HTR-8/SVneo (cell line): ENCODE data around the genes CTBS, SYDE2 and CLCA2.

GRCh38 chr1:84078376-84079084 lies 65.5 kb upstream of the PRKACB start:
- RRBS, result 1% methylated on average over 15 of the region's 37 CpGs

- RRBS, result no CpG with 5 or more reads among the region's 3 CpGs
Measured at GRCh38 chr1:84105838-84106650, 38.0 kb upstream of the PRKACB start.

DNA sequence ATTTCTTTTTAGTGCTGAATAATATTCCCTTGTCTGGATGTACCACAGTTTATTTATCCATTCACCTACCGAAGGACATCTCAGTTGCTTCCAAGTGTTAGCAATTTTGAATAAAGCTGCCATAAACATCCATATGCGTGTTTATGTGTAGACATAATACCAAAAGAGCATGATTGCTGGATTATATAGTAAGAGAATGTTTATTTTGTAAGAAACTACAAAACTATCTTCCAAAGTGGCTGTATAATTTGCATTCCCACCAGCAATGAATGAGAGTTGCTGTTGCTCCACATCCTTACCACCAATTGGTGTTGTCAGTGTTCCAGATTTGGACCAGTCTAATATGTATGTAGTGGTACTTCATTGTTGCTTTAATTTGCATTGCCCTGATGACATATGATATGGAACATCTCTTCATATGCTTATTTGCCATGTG lies 28.2 kb upstream of the SAMD13 start:
- RRBS, result no CpG with 5 or more reads among the region's 2 CpGs

DNA sequence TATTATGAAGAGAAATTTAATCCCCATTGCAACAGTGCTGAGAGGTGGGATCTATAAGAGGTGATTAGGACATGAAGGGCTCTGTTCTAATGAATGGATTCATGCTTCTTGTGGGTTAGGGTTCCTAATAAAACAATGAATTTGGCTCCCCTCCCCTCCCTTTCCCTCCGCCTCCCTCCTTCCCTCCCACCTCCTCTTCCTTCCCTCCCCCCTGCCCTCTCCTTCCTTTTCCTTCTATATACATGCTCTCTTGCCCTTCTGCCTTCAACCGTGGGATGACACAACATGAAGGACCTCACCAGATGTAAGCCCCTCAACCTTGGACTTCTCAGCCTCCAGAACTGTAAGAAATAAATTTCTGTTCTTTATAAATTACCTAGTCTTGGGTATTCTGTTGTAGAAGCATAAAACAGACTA lies 26.8 kb upstream of the SAMD13 start:
- RRBS, result no CpG with 5 or more reads among the region's 2 CpGs

DNA sequence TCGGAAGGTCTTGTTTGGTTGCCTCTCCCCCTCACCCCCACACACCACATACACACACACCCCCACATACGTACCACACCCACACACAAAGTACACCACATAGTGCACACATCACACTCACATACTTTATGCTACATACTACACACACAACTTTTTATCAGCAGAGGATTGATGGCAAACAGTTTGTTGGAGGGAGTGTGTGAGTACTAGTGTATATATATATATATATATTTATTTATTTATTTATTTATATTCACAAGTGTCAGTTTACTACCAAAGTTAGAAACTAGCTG lies 2.1 kb upstream of the SAMD13 start:
- RRBS, result no CpG with 5 or more reads among the region's 2 CpGs

GRCh38 chr1:84437218-84437826 lies 39.0 kb downstream of the DNASE2B start:
- RRBS, result no CpG with 5 or more reads among the region's 4 CpGs

DNA sequence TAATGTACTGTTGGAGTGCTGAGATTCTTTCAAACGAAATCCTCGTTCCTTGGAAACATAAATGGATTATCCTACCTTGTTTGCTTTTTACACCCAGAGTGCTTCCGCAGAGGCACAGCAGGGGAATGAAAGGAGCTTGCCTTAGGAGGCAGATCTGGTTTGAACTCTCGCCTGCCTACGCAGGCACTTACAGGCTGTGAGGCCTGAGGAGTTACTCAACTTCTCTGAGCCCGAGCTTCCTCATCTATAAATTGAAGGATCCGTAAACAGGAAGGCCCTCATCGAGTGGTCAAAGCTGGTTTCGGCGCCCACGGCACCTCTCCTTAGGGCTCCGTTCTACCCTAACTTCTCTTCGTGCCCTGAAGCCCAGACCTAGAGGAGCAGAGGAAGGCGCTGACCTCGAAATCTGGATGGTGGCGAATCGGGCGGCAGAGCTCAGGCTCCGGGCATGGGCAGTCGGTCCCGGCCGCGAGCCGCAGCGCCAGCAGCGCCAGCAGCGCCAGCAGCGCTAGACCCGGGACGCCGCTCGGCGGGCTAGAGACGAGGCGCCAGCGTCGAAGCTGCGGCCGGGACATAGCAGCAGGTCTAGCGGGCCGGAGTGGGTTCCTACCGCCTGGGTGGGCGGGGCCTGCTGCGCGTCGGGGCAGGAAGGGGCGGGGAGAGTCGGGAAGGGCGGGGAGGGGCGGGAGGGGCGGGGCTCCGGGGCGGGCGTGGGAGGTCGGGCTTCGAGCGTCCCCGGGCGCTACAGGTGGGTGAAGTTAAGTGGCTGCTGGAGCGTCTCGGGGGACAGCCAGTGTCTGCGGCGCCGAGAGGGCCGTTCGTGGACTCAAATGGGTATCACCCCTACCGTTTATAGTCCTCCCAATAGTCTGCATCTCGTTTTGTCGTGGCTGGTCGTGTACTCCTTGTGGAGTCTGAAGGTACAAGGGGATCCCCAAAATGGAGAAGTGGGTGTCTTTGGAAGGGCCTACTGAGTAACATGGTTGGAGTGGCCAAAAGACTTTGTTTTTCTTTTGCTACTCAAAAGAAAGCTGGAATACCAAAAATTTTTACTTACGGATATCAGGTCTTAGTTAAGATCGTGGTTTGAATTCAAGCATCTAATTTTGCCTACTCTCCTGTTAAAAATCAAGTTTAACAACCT lies at the start of gene CTBS:
Gene CTBS, minus strand, starts transcription at position 600 of the 1,144 bp plus-strand sequence.
- RRBS, result 2% methylated on average over 26 of the region's 72 CpGs

DNA sequence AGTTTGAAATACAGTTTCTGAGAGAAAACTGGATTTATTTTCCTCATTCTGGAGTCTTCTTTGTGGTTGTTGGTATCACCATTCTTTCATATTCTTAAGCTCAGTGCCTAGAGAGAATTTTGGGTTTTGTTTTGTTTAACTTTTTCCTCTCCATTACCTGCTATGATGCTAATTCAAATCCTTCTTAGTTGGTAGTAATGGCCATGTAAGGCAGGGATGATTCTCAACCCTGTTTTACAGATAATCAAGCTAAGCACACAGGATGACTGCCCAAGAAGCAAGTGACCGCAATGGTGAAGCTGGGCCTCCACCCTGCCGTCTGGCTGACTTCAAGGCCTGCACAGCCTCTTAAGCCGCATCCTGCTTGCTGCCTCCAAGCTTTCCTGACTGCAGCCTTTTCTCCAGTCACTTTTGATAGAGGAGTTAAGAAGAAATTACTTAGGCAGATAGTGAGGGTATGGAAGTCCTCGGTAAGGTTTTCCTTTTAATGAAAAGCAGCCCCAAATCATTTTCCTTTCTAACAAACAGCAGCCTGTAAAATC lies 8.5 kb upstream of the CTBS start:
- RRBS, result no CpG with 5 or more reads among the region's 4 CpGs

DNA sequence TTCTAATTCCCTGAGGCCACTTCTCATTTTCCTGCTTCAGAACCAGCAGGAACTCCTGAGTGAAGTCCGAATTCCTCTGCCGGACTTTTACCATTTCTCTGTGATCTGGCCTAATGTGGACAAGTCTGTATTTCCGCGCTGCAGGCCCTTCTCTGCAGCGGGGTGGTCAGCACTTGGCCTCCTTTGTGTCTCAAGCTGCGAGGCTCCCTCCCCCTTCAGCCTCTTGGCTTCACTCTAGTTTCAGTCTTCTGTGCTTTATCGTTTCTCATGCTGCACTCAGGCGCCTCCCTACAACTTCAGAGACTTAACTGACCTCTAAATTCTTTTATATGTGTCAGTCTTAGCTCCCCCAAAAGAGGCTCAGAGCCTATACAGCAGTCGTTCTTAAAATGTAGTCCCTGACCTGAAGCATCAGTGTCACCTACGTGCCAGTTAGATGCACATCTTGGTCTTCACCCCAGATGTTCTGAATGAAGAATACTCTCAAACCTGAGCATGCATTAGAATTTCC lies 9.5 kb upstream of the CTBS start:
- RRBS, result no CpG with 5 or more reads among the region's 10 CpGs

GRCh38 chr1:84598890-84599560 lies 24.8 kb upstream of the CTBS start:
- RRBS, result no CpG with 5 or more reads among the region's 4 CpGs

GRCh38 chr1:84692901-84693207 lies 2.6 kb upstream of the SSX2IP start:
- RRBS, result no CpG with 5 or more reads among the region's 1 CpG

GRCh38 chr1:84998677-84999419 lies 1.9 kb upstream of the MCOLN2 start:
- RRBS, result no CpG with 5 or more reads among the region's 14 CpGs

DNA sequence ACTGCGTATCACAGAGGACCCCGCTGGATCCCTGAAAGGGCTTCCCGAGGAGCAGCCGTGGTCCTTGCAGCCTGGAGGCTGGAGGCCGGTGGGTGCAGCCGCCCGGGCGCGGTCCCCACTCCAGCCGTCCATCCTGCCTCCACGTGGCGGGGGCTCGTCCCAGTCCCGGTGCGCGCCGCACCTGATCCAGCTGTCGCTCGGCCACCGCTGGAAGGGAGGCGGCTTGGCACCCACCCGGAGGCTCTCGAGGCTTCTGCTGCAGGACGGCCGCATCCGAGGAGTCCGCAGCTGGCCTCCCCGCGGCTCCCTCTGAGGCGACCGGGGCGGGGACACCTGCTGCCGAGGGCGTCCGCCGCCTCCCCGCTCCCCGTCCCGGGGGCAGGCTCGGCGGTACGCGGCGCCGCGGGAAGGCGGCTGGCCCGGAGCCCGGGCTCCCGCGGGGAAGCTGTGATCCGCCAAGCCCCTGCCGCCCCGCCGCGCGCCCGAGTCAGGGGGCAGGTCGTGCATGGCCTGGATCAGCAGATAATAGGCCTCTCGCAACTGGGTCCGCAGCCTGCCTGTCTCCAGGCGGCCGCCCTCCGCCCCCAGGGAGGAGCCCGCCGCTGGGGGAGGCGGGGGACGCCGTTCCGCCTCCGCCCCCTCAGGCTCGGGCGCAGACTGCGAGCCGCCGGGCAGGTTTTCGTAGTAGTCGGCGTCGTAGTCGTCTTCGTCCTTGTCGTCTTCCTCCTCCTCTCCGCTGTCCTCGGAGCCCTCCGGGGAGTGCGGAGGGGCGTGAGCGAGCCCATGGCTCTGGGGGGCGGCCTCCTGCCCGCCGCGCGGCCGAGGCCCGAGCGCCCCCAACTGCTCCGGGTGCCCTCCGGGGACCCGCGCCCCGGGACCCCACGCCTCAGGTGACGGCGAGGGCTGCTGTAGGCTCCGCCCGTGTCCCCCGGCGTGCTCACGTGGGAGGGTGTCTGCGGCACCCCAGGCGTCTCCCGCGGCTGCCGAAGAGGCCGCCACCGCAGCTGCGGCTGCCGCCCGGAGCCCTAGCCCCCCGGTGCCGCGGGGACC lies at the start of gene SYDE2:
Gene SYDE2, minus strand, starts transcription at position 527 of the 1,050 bp plus-strand sequence.
- RRBS, result 1% methylated on average over 77 of the region's 123 CpGs

DNA sequence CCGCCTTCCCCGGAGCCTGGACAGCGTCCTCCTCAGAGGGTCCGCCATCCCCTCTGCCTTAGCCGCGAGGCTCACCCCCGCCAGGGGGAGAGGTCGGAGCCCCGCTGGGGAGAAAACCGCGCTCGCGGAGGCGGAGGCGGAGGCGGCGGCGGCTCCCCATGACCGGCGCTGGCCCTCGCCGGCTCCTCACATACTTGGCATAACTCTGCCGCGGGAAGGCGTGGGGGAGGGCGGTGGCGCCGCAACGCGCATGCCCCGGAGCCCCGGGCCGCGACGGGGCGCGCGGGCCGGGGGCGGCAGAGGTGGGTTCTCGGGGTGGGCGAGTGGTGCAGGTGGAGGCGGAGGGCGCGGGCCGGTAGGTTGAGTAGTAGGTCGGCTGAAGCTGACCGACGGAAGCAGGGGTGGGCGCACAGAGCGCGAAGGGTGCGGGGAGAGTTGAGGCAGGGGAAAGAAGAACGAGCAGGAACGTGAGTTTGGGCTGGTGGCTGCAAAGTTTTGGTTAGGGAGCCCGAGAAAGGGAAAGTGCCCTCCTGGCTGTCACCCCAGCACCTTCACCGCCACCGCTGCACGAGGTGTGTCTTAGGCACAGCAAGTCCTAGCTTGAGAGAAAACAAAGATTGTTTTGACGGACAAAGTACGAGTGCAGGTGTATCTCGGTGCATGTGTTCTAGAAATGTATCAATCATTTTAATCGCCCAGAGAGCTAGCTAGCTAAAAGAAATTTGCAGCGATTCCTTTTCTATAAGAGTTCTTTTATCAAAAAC lies 906 bp upstream of the SYDE2 start:
- RRBS, result 2% methylated on average over 17 of the region's 64 CpGs

GRCh38 chr1:85244706-85245221 lies 14.7 kb downstream of the C1orf52 start:
- RRBS, result no CpG with 5 or more reads among the region's 3 CpGs

GRCh38 chr1:85289868-85290469 lies 13.5 kb upstream of the BCL10 start:
- RRBS, result no CpG with 5 or more reads among the region's 6 CpGs

DNA sequence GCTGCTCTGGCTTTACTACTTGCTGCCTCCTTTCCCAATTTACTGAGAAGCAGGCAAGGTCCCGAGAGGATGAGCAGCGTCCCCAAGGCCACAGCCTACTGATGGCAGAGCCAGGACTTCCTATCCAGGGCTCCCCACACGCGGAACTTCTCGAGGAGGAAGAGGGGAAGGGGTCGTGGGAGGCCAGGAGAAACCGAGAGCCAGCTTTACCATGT lies 4.4 kb upstream of the CCN1 start:
- RRBS, result no CpG with 5 or more reads among the region's 7 CpGs

DNA sequence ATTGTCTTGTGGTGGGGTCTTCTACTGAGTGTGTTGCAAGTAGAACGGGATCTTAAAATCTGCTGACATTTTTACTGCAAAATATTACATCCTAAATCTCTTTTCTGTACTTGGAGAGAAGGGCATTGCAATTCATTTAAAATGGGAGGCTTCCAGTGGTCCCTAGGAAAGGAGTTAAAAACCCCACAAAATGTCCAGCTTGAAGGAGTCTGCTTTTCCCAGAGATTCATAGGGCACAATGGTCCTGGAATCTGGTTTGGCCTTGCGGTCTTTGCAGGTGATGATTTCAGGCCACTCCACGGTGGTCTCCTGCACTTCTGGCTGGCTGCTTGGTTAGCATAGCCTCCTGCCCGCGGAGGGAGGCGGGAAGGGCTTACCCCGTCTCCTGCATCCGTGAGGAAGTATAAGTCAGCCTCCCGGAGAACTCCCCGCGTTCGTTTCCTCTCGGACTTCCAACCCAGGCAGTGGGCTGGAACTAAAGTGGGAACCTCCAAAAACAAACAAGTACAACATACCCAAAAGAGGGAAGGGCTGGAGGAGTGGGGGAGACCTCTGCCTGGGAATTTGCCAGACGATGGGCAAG lies 1.1 kb upstream of the CCN1 start:
- RRBS, result no CpG with 5 or more reads among the region's 14 CpGs

GRCh38 chr1:86423410-86424377 lies at the start of gene CLCA2:
CLCA2 (plus strand) TSS chr1:86424171.
- RRBS, result no CpG with 5 or more reads among the region's 1 CpG